Measurements from ENCODE around the genes ADAMTS5, KRTAP19-1 and KRTAP19-5.

DNA sequence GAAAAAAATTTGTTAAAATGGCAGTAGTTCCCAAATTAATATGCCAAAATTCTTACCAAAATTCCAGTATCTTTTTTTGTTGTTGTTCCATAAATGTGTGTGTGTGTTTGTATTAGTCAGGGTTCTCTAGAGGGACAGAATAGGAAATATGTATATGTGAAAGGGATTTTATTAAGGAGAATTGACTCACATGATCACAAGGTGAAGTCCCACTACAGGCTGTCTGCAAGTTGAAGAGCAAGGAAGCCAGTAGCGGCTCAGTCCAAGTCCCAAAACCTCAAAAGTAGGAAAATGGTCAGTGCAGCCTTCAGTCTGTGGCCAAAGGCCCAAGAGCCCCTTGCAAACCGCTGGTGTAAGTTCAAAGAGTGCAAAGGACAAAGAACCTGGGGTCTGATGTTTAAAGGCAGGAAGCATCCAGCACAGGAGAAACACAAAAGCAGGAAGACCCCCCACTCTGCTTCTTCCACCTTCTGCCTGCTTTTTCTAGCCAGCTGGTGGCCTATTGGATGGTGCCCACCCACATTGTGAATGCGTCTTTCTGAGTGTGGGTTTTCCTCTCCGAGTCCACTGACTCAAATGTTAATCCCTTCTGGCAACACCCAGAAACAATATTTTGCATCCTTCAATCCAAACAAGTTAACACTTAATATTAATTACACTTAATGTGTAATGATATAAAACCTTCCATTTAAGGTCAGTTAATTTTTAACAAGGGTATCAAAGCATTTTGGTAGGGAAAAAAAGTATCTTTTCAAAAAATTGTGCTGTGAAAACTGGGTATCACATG is 2222.6 kb downstream of the MRPL39 start:
- PRO-cap: no peak

GRCh38 chr21:25879130-25879380 is 144.3 kb downstream of the GABPA start:
- PRO-cap: no peak

DNA sequence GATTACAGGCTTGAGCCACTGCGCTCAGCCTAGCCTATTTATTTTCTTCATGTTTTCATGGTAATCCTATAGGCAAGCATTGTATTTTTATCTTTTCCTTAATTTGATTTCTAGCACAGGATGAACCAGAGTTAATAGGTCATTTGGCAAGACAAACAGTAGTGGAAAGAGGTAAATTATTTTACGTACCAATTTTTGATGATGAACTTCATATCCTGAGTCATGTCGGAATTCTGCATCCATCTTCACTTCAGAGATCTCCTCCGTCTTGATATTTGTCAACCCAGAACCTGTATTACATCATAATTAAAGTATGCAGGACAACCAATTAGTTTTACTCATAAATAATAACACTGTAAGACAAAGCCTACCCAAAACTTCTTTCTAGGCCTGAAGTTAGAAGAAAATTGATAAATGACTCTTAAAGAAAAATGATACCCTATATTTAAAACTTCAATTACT is 162.6 kb downstream of the GABPA start:
- PRO-cap: no peak

- PRO-cap: no peak
Measured at GRCh38 chr21:25960287-25961776, 209.7 kb downstream of the APP start.

DNA sequence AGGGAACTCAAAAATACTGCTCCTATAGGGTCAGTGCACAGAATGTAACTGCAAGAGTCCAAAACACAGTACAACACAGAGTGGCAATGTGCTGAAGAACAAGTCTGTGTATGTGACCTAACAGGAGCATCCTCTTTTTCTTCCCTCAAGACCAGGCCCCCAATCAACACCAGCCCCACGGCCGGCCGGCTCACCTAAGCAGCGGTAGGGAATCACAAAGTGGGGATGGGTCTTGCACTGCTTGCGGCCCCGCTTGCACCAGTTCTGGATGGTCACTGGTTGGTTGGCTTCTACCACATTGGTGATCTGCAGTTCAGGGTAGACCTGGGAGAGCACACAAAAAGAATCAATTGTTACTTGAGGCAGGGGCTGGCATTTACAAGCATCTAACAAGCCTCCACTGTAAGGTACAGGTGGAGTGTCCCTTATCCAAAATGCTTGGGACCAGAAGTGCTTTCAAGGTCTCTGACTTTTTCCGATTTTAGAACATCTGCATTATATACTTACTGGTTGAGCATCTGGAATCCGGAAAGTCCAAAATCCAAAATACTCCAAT is 80.7 kb downstream of the APP start:
- PRO-cap: no peak

- PRO-cap: no peak
Measured at GRCh38 chr21:26167488-26167907, 3.1 kb downstream of the APP start.

DNA sequence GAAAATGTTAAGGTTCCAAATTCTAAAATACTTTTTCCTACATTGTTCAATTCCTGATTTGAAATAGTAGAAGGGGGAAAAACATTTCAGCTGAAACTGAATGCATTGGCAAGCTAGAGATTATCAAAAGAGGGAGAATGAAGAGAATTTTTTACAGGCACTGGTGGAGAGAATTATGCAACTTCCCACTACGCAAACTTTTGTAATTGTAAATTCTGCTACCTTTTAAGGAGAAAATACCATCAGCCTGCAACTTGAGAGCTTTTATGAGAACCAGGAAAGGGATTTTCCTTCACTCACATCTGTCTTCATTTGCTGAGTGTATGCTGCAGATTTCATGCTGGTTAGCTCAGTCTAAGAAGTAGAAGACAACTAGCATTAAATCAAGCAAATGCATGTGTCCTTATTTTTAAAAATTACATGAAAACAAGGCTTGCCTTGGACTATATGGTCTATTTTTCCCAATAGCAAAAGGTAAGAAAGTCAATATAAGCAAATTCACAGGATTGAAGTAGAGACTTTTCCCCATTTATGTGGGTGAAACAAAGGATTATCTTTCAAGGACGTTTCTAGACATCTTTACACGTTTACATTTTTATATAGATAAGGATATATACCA is 43.6 kb downstream of the ADAMTS1 start:
- PRO-cap: bidirectional peak, plus-strand start at position 295 of the sequence, minus-strand start at position 125 of the sequence

- PRO-cap: no peak
Measured at GRCh38 chr21:26803236-26803581, 42.0 kb downstream of the ADAMTS1 start.

- PRO-cap: no peak
Measured at GRCh38 chr21:26833608-26834355, 11.4 kb downstream of the ADAMTS1 start.

DNA sequence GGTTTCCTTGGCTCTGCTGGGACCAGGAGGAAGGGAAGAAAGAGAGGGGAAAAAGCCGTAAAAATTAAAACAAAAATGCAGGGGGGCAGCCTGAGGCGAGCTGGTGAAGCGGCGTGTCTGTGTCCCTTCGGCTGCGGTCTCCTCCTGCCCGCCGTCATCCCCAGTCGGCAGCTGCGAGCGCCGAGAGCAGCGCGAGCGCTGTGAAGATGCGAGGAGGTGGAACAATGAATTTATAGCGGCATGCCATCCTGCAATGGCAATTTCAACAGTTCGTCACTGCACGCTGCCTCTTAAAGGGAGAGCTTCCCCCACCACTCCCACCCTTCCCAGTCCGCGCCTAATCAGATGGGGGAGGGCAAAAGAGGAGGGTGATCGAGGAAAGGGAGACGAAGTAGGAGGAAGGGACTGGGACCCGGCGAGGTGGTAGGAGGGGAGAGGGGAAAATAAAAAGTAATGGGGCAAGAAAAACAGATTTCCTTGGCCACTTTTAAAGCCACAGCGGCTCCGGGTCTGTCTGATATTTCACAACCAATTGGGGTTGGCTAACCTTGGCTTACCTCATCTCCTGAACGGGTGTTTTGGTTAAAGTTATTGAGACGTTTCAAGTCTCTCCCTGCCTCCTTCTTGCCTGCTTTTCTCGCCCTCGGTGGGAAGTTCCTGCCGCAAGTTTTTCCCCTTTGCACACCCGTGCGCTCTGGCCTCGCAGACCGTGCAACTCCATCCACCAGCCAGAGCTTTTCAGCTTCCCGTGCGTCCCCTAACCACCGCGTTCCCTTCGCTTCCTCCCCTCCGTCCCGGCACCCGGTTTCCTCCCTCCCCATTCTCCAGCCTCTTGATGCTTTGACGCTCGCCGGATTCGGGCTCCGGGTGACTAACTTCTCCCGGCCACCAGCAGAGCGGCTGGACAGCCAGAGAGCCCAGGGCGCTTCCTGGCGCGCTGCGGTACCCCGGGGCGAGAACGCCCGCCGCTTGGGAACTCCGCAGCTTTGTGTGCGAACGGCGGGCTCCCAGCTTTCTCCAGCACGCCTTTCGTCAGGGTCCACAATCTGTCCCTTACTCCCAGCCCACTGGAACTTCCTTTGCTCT is at the start of gene ADAMTS5:
Gene ADAMTS5, minus strand, starts transcription at position 202 of the 1,086 bp plus-strand sequence.
- PRO-cap: bidirectional peak, plus-strand start at position 386 of the sequence, minus-strand start at position 141 of the sequence

- PRO-cap: no peak
Measured at GRCh38 chr21:27024377-27024807, 57.5 kb upstream of the ADAMTS5 start.

GRCh38 chr21:28922207-28922831 is 37.2 kb upstream of the N6AMT1 start:
- PRO-cap: no peak

DNA sequence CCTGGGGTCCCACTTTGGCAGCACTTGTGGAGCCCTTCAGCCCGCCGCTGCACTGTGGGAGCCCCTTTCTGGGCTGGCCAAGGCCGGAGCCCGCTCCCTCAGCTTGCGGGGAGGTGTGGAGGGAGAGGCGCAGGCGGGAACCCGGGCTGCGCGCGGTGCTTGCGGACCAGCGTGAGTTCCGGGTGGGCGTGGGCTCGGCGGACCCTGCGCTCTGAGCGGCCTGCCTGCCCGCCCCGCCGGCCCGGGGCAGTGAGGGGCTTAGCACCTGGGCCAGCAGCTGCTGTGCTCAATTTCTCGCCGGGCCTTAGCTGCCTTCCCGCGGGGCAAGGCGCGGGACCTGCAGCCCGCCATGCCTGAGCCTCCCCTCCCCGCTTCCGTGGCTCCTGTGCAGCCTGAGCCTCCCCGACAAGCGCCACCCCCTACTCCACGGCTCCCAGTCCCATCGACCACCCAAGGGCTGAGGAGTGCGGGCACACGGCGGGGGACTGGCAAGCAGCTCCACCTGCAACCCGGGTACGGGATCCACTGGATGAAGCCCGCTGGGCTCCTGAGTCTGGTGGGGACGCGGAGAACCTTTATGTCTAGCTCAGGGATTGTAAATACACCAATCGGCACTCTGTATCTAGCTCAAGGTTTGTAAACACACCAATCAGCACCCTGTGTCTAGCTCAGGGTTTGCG is 7.5 kb upstream of the LTN1 start:
- PRO-cap: no peak

- PRO-cap: no peak
Measured at GRCh38 chr21:29064571-29065632, 8.5 kb downstream of the CCT8 start.

DNA sequence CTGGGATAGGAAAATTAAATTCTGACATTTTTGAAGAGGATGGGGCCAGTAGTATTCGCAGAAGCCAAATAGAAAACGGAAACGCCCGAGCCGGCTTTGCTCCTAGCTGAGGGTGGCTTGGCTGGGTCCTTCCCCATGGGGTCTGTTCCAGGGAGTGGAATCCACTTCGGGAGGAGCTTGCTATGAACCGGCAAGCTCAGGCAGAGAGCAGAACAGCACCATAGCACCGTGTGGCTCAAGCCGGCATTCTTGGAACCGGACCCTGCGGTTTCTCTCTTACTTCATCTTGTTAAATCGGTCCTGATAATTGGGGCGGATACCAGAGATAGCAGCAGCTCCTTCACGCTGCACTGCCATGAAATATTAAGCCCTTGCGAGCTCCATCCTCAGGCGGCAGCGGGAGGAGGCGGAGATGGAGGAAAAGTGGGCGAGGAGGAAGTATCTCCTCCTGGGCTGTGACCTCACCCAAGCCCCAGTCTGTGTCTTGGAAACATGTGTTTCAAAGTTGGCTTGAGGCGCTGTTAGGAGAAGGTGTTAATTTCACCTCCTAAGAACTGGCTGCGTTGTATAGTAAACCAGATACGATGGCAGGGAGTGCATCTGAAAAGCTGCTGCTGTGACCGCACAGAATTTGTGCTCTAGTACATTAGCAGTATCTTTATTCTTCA is 25.0 kb downstream of the MAP3K7CL start:
- PRO-cap: no peak

DNA sequence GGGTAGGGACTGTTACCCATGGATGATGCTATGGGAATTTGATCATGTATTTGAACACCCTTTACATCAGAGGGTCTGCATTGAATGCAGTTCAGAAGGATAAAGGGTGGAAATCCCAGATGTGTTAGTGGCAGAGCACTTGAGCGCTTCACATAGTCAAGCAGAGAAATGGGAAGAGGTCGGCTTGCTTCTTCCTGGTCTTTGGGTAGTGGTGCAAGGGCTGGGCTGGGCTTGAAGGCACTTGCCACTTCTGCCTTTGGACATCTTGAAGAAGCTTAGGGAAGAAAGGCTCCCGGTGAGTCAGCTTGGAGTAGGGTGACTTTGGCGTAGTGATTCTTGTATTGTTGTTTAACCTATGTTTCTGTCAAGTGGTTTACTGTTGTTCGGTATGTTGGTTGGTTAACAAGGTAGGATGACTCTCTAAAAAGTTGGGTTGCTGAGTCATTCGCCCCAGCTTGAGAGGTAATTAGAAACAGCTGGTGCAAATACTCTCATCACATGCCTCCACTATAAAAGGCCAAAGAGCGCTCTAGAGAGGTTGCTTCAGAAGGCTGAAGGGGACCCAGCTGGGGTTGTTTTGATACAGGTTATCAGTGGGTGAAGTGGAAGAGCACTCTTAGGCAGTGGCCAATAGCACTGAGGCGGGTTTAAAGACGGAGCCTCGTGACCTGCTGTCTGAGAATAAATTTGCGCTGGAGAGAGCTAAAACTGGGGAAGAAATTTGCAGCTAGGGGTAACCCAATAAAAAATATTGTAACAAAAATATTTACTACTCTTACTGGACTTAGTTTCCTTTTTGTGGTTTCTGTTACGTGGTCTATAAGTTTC is 1.4 kb downstream of the BACH1 start:
- PRO-cap: bidirectional peak, plus-strand start at position 541 of the sequence, minus-strand start at position 457 of the sequence; bidirectional peak, plus-strand start outside the sequence, minus-strand start at position 753 of the sequence

GRCh38 chr21:29411196-29411886 is 112.6 kb downstream of the BACH1 start:
- PRO-cap: no peak

DNA sequence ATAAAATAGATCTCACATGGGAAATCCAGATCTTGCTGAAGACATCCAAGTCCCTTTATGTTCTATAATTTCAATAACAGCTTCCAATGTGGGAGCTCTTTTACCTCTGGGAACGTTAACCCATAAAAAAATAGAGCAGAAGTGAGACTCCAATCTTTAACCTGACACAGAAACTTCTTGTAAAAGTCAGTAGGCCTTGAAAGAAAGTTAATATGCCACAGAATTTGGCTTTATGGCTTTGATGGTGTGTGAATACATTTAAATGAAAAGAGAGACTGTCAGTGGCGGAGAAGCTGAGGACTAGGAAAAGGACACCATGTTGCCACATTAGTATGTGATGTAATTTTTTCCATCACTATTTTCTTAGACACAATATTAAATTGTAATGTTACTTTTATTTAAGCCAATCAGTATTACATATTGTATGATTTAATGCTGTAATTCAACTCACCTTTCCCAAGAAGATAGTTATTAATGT is 17.4 kb upstream of the CLDN8 start:
- PRO-cap: no peak

GRCh38 chr21:30480188-30480435 is at the start of gene KRTAP19-1:
TSS of gene KRTAP19-1 (minus strand) at chr21:30480367.
- PRO-cap: no peak

GRCh38 chr21:30501993-30502360 is at the start of gene KRTAP19-5:
TSS of gene KRTAP19-5 (minus strand) at chr21:30502141.
- PRO-cap: no peak

Data from paraaortic lymph node (tissue), 1 donor.